ENCODE data around the gene TEKT4.

DNA sequence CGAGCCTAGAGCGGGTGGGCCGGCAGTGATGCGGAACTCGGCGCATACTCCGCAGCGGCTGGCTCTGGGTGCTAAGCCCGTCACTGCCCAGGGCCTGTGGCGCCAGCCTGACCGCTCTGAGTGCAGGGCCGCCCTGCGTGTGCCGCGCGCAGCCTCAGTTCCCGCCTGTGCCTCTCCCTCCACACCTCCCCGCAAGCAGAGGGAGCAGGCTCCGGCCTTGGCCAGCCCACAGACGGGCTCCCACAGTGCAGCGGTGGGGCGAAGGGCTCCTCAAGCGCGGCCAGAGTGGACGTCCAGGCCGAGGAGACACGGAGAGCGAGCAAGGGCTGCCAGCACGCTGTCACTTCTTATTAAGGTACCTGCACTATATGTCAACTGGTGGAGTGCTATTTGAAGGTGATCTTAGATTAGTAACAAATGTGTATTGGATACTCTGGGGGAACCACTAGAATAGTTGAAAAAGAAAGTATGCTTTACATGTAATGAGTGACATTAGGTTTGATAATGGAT is 35.3 kb downstream of the AQP7B start:
- PRO-cap, result no peak

GRCh38 chr2:94870754-94871679 is at the start of gene TEKT4:
Gene TEKT4, plus strand, starts transcription at chr2:94871430.
- PRO-cap, result no peak

DNA sequence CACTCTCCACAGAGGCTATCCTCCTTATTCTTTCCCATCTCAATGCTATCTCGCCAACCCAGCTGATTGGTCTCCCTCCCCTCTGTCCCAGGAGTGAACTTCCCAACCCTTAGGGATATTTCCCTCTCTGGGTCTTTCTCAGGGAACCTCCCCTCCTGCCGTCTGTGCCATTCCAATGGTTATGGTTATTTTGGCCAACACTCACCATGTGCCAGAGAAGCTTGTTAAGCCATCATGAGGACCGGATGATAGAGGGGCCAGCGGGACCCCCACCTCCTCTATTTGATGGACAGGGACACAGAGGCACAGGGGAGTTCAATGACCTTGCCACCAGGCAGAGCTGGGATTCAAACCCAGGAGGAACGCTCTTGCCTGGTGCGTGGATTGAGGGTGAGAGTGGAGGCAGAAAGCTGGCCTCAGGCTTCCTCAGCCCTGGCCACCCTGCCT is 40.0 kb upstream of the MAL start:
- PRO-cap, result no peak

DNA sequence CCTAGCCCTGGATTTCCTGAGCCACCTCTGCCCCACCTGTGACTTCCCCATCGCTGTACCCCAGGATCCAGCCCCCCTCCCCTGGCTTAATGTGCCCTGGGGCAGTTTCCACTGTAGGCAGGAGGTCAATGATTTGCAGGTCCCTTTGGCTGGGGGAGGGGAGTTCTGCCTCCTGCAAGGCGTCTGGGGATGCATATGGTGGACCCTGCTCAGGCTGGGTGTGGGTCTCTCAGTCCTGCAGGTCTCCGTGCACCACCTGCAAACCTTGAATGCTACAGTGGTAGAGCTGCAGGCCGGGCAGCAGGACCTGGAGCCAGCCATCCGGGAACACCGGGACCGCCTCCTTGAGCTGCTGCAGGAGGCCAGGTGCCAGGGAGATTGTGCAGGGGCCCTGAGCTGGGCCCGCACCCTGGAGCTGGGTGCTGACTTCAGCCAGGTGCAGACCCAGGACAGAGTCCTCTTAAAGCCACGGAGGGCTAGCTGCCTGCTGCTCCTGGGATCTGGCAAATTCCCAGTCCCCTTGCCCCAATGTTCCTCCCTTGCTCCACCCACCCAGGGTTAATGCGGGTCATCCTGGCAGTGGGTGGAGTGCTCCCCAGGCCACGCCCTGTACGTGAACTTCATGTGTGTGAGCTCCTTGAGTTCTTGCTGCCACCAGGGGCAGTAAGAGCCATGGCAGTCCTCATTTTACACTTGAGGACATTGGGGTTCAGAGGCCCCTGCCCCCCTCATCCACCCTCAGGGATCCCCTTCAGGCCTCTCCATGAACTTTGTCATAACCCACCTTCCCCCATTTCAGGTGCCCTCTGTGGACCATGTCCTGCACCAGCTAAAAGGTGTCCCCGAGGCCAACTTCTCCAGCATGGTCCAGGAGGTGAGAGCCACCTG is 3.1 kb downstream of the PROM2 start:
- PRO-cap, result unidirectional peak, minus-strand start at position 502 of the sequence

DNA sequence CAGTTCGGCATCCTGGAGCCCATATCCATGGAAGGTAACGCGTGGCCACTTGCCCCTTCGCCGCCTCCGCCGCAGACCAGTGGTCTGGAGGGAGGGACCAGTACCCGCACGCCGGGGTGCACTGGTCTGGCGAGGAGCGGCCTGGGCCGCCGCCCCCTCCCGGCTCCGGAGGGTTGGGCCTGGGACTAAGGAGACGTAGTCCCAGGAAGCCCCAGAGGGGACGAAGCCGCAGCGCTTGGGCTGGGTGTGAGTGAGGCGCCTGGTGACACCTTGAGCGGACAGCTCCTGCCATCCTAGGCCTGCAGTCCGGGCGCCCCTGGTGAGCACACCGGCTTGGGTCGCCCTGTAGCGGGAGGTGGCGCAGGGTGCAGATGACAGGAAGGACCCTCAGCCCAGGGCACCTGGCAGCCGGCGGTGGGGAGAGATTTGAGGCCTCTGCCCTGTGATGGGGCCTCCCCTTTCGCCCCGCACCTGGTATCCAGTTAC is 50.0 kb downstream of the KCNIP3 start:
- PRO-cap, result no peak

DNA sequence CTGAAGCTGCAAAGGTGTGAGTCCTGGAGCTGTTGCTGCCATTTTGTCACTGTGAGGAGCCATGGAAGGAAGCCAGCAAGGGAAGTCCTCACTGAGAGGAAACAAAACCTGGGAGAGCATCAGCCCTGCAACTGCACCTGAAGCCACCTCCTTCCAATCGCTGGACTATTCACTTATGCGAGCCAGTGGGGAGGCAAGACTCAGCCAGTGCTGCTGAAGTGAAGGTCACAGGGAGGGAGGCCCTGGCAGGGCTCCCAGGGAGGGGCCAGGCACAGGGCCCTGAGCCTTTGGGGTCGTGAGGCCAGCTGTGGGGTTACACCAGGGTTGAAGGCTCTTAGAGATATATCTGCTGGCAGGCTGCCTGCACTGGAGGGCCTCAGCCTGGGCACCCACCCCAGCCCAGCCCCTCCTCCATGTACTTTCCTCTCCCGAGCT is 10.7 kb upstream of the FAHD2A start:
- PRO-cap, result no peak

DNA sequence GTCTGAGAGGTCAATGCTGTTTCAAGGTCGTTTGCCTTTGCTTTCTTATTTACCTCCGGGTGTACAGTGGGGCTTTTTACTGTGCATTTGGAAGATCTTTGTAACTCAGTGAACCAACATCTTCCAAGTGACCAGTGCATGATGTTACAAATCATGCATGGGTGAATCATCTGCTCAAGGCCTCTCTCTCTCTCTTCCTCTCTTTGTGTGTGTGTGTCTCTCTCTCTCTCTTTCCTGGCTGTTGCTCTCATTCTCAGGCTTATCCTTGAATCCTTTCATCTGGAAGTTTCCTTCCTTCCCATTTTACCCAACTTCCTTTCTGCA is 96.0 kb downstream of the TRIM43 start:
- PRO-cap, result no peak

GRCh38 chr2:95695446-95696278 is 103.9 kb downstream of the TRIM43 start:
- PRO-cap, result no peak

DNA sequence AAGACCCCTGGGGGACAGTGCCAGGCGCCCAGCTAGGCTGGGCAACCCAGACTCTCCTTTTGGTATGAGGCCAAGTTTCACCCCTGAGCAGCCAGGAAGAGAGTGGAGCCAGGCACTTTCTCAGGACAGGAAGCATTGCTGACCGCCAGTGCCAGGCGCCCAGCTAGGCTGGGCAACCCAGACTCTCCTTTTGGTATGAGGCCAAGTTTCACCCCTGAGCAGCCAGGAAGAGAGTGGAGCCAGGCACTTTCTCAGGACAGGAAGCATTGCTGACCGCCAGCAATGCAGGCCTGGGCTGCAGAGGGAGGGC is 31.3 kb downstream of the ADRA2B start:
- PRO-cap, result no peak

DNA sequence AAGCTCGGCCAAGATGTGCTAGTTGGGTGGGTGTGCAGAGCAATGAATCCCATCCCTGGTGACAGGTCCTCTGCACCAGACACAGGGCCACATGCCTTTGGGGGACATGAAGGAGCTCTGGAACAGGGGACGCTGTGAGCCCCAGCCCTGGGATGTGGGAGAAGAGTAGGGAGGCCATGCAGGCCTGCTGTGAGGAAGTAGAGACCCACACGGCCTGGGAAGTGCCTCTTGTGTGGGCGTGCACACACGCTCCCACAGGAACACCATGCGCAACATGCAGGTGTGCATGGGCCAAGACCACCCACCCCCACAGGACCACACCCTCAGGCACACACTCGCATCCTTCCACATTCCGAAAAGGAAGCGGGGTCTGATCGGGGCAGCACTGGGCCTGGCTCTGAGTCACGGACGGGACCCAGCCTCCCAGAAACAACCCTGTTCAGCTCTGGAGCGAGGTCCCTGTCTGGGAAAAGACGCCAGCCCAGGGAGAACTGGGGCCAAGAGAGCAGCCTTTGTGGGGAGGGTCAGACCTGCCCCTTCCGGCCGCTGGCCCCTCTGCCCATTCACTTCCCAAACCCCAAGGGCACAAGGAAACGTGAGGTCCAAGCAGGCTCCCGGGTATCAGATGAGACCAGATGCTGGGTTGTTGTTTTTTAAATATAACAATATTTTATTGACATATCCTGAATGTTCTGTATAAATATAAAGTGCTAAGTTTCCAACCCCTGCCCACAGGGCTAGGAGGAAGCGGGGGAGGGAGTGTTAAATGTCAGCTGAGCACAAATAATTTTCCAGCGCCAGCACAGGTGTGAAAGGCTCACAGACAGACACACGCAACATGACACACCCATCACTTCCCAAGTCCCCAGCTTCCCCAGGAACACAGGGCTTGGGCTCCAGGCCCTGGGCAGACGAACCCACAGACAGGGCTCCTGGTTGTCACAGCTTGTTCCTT is 2.4 kb downstream of the DUSP2 start:
- PRO-cap, result no peak

- PRO-cap, result no peak
Measured at GRCh38 chr2:96147624-96148085, 2.4 kb upstream of the DUSP2 start.

DNA sequence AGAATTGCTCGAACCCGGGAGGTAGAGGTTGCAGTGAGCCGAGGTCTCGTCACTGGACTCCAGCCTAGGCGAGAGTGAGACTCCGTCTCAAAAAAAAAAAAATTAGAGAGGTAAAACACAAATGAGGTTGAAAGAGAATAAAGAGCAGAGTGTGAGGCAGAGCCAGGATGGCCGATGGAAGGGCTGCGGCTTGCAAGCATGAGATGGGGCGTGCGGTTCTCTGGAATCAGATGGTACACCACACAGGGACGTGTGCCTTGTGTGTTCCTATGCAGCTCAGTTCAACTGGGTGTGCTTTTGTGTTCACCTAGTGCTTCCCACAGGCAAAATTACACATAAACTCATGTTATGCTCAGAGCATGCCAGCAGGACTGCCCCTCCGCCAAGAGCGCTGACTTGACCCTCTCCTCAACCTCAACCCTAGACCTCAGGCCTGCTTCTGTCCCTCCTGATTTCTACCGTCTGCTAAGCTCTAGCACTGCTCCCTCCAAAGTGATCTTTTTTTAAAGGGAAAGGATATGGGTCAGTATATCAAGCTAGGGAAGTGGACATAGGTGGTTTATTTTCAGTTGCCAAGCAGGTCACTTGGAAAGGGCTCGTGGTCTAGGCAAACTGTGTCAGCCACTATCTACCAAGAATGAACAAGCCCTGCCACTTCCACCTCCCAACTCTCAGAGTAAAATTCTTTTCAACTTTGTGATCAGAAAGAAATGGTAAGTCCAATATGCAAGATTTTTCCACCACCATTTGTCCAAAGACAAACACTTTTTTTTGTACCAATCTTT is 24.3 kb downstream of the STARD7 start:
- PRO-cap, result unidirectional peak, minus-strand start at position 280 of the sequence

GRCh38 chr2:96185316-96186049 is 23.1 kb downstream of the STARD7 start:
- PRO-cap, result no peak

GRCh38 chr2:96240250-96240873 is 25.4 kb downstream of the TMEM127 start:
- PRO-cap, result no peak

- PRO-cap, result no peak
Measured at GRCh38 chr2:96244680-96245462, 20.9 kb downstream of the TMEM127 start.

DNA sequence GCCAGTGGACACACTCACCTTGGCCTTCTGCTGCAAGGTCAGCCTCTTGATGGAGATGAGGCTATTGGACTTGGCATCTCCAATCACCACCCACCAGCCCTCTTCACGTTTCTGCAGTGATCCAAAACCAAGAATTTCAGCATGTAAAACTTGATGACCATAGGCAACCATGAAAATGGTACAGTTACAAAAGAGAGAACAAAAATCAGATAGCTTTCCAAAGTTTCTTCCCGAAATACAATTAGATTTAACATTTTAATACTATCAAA is 9.1 kb downstream of the CIAO1 start:
- PRO-cap, result no peak

DNA sequence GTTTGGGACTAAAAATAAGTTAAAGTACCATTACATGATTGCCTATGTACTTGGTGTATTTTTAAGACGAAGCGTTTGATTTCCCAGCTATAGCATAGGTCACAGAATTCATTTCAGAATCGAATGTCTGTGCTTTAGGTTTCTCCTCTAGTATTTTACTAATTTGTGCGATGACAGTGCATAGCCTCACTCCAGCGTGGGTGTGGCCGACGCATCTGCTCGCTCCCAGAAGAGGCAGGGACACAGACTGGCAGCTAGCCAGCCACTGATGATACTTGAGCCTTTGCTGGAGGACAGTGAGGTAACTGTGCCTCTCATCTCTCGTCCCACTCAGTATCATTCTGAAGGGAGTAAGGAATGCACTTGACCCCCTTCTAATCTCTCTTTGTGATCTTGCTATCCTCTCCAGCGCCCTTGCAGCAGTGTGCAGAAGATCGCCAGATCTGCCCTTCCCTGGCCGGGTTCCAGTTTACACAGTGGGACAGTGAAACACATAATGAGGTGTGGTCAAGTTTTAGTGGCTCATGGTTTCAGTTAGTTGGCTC is 17.4 kb downstream of the NCAPH start:
- PRO-cap, result no peak

GRCh38 chr2:96593856-96594444 is 44.2 kb downstream of the KANSL3 start:
- PRO-cap, result no peak

- PRO-cap, result no peak
Measured at GRCh38 chr2:96623474-96624130, 14.5 kb downstream of the KANSL3 start.

DNA sequence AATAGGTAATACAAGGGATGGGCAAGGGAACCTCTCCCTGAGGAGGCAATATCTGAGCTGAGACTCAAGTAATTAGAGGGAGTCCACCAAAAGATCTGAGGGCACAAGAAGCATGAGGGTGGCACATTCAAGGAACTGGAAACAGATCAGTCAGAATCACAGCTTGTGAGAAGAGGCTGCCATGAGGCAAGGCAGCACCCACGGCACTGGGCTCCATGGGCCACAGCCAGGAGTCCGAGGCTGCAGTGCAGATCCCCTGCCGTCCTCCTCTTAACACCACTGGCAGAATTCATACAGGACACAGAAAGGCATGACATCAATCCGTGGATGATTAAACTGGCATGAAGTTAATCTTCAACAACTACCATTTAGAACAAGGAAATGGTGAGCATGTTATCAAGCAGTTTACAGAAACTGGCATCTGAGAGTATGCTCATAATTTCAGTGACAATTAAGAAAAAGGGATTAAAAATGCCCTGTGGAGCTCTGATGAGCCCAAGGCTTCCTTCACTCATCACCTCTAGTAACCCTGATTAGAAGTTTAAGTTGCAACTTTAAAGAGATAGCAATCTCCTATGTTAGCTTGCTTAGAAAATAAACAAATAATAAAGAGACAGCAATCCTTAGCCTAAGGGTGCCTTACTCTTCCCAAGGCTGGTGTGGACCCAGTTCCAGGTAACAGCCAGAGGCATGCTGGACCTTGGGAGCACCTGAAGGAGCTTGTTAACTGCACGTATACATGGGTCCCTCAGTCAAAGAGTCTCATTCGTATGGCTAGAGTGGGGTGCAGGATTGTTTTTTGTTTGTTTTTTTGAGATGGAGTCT is 25.5 kb downstream of the LMAN2L start:
- PRO-cap, result unidirectional peak, minus-strand start at position 281 of the sequence